Aortic smooth muscle cell (primary cell): ENCODE data around the gene SC5D.

GRCh38 chr11:119335414-119336356, 1.4 kb downstream of the RNF26 start:
- RRBS = 81% methylated on average over 7 of the region's 28 CpGs

- RRBS = no CpG with 5 or more reads among the region's 10 CpGs
Measured at GRCh38 chr11:119338930-119339536, 1.6 kb downstream of the C1QTNF5 start.

GRCh38 chr11:119363332-119364435, 17.2 kb upstream of the MFRP start:
- RRBS = 11% methylated on average over 43 of the region's 112 CpGs

DNA sequence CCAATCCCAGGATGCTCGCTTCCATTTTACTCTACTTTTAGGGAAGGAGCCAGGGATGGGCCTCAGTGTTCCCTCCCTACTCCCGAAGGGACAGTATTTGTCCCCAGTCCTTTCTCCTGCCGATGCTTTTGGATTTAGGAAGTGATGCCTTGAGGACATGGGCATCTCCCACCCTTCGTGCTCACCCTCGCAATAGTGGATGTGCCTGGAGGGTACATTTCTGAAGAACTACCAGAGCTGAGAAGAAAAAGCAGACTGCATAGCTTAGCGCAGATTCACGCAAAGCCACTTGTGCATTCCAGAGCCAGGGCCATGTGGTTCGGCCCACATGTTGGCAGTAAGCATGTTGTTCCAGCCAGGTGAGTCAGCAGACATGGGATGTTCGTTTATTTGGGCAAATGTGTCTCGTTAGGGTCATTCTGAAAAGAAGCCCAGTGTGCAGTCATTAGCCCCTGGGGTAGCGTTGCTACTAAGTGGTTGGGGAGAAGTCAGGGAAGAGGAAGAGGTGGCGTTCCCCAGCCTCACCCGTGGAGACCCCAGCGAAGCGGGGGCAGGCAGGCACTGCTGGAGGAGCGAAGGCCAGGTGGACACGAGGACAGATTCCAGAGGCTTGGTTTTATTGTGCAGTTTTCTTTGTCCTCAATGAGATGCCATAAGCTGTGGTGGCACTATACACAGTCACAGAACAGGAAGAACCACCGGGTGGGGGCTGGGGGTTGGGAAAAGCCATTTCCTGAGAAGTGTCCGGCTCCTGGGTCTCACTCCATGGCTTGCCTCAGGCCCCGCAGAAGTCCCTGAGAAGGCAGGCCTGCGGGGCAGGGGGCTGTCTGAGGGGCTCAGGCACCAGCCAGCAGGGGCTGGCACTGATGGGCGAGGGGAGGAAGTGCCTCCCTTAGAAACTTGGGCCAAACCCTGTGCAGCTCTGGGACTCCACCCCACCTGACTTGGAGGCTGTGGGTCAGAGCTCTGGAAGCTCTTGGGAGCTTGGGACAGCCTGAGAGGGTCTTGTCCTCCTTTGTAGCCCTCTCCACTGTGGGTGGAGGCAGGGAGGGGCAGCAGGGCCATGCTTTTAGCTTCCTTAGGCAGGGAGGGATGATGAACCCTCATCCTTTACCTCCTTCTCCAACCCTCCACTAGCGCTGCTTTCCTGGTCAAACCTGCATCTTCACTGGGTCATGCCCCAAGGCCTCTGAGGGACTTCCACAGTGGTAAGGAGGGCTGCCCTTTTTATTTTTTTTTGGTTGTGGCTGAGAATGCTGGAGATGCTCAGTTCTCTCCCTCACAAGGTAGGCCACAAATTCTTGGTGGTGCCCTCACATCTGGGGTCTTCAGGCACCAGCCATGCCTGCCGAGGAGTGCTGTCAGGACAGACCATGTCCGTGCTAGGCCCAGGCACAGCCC, 4.9 kb downstream of the THY1 start:
- RRBS = 40% methylated on average over 1 of the region's 25 CpGs

DNA sequence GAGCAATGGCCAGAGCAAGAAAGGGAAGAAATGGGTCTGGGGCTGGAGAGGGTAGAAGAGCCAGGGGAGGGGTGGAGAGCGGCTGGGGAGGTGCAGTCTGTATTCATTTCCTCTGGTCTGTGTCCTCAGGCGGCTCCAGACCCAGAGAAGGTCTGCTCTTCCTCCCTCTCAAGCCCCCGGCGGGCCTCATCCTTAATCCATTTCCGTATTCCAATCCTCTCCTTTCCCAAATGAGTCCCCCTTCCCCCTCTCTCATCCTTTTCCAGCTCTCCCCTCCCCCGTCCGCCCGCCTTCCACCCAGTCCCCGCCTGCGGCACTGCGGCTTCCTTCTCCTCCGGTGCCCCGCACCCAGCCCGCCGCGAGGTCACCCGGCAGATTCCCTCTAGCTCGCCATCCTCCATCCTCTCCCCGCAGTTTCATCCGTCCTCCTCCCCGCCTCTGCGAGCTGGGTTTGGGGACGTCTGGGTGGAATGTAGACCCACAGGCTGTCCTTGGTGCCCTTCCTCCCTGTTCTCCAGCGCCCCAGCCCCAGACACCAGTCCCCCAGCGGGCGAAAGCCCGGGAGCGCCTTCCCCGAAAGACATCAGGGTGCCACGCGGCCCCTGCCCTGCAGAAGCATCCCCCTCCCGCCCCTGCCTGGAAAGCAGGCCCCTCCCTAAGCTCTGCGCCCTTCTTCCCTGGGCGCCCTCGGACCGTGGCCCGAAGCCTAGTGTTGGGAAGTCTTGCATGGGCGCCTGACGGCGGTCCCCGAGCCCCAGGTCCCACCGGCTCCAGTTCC, 451 bp downstream of the THY1 start:
- RRBS = 2% methylated on average over 1 of the region's 42 CpGs

DNA sequence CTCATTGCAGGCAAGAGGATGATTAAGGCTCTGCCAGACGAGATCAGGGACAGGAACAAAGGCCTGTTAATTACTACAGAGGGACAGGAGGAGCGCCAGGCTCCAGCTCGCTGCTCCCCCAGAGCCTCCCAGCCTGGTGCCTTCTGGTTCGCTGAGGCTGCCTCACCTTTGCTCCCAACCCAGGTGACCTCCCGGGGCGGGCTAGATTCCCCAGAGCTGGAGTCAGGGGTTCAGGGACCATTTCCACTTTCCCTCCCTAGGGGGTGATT, 69.4 kb upstream of the THY1 start:
- RRBS = no CpG with 5 or more reads among the region's 6 CpGs

DNA sequence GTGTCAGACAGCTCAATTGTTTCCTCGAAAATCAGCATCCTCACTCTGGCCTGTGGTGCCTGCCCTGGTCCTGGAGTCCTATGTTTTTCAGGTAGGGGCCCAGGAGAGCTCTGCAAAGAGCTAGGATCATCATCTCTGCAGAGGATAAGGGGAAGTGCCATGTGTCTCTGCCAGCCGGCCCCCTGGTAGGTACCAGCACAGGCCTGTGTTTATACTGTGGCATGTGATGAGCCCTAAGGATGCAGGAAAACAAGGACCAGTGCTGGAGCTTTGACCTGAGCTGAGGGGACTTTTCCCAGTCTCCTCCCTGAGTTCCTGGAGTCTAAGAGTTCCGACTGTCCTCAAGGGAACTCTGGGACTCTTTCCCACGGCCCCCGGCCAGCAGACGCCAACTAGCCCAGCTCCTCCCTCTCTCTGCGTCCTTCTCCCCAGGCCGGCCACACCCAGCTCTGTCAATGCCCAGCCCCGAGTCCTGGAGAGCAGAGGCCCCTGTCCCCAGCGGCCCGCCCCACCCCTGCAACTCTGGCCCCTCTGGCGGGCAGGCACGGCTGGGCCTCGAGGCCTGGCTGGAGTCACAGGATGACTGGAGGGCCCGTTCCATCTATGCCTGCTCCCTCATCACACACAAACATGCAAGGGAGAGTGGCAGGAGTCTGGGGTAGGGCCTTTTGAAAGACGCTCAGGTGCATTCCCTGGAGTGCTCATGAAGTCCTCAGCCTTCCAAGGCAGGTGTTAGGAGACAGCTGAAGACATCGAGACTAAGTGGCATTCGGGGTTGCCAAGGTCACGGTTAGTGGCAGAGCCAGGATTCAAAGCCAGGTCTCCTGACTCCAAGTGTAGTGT, 29.8 kb downstream of the NECTIN1 start:
- RRBS = 16% methylated on average over 4 of the region's 19 CpGs

DNA sequence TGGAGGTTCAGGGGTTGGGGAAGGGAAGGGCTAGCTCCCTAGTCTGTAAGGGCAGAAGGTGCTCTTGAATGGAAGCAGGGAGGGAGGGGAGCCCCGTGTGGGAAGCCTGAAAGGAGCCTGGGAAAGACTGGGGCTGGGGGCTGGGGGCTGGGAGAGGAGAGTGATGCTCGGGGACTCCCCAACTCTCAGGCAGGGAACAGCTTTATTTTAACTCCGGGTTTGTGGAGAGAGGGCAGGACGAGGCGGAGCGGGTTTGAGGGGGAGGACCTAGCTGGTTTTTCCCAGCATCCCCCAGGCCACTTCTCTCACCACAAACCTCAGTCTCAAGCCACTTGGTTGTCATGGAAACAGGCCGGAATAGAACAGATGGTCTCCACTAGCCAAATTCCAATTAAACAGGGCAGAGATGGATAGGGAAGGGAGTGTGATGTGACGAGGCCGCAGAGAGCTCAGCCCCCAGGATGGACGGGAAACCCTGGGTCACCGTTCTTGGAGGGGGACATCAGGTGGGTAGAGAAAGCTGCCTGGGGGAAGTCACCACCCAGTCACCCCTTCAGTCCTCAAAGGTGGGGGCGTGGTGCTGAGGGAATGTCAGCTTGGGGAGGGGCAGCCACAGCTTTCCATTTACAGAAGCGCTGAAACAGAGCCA, 19.4 kb downstream of the NECTIN1 start:
- RRBS = no CpG with 5 or more reads among the region's 13 CpGs

DNA sequence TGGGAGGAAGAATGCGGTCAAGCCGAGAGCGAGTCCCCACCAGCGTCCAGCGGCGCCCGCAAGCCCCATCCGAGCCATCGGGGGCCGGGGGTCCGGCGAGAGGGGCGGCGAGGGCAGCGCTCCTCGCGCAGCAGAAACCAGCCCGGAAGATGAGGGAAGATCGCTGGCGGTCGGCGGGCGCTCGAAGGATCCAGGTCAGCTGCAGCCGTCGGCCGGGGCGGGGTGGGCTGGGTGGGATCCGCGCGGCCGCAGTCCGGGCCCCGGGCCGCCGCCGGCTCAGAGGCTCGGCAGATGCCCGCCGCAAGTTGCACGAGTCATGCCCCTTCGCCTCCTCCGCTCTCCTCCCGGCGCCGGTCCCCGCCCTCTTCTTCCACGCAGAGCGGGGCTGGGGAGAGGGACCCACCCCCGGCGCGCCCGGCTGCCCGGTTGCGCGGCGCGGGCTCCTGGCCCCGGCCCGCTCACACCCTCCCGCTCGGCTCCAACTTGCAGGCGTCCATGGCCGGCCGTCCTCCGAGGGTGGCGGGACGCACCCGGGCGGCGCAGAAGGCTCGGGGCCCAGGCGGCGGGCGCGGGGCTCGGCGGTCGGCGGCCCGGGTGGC, 425 bp downstream of the NECTIN1 start:
- RRBS = 2% methylated on average over 46 of the region's 81 CpGs

GRCh38 chr11:119779079-119779675, 50.2 kb upstream of the NECTIN1 start:
- RRBS = 26% methylated on average over 4 of the region's 10 CpGs

GRCh38 chr11:119907981-119908384, 179.0 kb upstream of the NECTIN1 start:
- RRBS = no CpG with 5 or more reads among the region's 8 CpGs

DNA sequence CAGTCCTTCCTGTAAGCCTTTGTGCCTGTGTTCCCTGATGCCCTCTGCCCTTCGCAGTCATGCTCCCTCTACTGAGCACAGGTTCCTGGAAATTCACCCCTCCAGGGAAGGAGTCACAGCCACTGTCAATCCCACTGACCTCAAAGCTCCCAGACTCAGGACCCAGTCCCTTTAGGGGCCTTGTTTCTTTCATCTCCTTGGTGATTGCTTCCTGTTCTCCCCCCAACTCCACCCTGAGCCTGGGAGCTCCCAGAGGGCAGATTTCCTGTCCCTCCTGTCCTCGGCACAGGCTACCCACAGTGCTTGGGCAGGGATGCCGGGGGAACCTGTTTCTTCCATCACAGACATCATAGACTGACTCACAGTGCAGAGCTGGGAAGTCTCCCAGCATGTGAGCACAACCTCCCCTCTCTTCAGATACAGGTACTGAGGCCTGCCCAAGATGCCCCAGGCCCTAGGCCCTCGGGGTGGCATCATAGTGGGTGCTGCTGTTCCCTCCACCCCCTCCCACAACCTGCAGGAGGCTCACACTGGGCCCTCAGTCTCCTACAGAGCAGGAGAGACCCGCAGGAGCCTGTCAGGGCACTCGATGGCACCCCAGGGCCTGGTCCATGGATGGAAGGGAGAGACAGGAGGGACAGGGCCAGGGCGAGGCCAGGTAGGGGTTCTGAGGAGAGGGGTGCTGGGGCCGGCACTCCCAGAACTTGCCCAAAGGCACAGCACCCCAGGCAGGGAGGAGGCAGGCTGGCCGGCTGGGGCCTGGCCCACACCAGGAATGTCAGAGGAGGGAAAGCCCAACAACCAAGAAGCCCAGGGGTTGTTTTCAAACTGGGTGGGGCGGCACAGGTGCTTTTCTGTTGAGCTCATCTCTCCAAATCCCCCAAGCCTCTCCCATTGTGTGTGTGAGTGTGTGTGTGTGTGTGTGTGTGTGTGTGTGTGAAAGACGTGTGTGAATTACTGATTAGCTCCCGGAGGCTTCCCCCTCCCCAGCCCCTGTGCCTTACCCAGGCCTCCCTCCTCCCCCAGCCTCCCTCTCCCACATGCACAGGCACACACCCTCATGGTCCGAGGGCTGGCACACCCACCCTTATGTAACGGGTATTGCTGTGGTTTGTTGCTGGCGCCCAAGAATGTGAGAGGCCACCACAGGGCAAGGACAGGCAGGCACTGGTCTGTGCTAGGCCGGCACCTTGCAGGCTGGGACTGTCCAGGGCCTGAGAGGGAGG, 16.3 kb downstream of the TRIM29 start:
- RRBS = 21% methylated on average over 2 of the region's 16 CpGs

- RRBS = 5% methylated on average over 1 of the region's 15 CpGs
Measured at GRCh38 chr11:120169489-120169867, 31.6 kb upstream of the TRIM29 start.

DNA sequence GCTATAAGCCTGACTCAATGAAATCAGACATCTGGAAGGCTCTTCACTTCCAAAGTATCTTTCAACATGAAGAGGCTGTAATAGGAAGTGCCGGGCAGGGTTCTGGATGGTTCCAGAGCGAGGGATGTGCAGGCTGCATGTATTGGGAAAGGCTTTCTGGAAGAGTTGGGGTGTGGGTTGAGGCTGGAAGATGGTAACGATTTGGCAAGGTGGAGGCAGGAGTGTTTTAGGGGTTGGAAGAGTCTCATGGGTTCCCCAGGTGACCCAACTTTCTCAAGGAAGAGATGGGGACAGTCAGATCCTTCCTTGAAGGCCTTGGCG, 9.5 kb upstream of the POU2F3 start:
- RRBS = no CpG with 5 or more reads among the region's 4 CpGs

DNA sequence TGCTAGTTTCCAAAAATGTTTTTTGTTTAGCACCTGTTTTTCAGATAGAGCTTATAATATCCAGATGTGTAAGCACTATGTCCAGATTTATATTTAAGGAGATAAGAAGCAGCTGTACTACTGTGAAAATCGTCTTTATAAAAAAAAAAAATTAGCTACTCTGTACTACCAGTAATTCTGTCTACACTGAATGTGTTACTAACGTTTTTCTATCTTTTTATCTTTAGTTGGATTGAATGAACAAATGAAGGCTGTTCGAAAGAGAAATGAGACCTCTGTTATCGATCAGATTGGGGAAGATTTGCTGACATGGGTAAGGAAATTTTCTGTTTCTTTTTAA, 51.1 kb upstream of the GRIK4 start:
- RRBS = no CpG with 5 or more reads among the region's 4 CpGs

DNA sequence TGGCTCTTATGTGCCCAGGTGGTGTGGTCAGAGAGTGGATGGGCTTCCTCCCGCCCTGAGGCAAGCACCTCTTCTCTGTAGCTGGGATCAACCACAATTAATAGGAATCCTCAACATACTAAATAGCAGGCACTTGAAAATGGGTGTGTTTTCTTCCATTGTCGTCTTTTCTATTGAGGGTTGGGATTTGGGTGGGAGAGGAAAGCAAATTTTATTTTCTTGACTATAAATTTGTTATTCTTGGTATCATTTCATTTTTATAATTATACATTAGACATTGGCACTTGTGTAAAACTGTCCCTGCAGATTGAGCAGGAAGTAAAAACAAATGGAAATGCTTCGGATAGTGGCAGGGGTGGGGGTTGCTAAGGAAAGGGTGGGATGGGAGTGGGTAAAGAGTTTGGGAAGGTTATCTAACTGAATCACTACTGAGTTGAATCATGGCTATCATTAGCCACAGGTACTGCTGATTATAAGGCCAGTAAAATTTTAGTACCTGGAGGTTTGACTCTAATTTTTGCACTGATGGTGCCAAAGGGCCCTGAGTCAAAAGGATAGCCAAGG, 25.8 kb upstream of the GRIK4 start:
- RRBS = no CpG with 5 or more reads among the region's 3 CpGs

DNA sequence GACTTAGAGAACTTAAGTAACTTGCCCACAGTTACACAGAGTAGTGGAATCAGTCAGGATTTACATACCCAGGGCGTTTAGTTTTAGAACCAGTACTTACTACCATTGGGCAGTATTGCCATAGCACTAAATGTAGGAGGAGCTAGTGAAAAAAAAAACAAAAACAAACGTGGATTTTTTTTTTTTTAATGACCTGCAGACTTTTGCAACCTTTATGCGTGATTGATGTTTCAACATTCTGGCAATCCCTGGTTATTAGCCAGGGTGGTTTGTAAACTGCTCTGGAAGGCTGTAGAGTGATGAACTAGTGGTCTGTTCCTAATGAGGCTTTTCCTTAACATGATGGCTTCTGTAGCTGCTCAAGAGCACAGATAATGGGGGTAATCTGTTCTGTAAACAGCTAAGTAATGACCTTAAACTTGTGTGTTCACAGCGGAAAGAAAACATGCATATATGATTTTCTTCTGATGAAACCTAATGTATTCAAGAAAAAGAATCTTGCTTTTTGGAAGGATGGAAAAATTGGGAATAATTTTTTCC, 11.5 kb downstream of the TBCEL start:
- RRBS = no CpG with 5 or more reads among the region's 4 CpGs

DNA sequence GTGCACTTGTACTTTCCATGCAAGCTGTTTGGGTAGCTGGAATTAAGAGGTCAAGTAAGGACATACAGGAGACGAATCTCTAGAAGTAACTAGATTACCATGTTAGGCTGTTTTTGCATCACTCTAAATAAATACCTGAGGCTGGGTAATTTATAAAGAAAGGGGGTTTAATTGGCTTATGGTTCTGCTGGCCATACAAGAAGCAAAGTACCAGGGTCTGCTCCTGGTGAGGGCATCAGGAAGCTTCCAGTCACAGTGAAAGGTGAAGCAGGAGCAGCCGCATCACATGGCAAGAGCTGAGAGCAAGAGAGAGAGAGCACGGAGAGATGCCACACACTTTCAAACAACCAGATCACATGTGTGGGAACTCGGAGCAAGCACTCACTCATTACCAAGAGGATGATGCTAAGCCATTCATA, 61.9 kb upstream of the SC5D start:
- RRBS = no CpG with 5 or more reads among the region's 4 CpGs

DNA sequence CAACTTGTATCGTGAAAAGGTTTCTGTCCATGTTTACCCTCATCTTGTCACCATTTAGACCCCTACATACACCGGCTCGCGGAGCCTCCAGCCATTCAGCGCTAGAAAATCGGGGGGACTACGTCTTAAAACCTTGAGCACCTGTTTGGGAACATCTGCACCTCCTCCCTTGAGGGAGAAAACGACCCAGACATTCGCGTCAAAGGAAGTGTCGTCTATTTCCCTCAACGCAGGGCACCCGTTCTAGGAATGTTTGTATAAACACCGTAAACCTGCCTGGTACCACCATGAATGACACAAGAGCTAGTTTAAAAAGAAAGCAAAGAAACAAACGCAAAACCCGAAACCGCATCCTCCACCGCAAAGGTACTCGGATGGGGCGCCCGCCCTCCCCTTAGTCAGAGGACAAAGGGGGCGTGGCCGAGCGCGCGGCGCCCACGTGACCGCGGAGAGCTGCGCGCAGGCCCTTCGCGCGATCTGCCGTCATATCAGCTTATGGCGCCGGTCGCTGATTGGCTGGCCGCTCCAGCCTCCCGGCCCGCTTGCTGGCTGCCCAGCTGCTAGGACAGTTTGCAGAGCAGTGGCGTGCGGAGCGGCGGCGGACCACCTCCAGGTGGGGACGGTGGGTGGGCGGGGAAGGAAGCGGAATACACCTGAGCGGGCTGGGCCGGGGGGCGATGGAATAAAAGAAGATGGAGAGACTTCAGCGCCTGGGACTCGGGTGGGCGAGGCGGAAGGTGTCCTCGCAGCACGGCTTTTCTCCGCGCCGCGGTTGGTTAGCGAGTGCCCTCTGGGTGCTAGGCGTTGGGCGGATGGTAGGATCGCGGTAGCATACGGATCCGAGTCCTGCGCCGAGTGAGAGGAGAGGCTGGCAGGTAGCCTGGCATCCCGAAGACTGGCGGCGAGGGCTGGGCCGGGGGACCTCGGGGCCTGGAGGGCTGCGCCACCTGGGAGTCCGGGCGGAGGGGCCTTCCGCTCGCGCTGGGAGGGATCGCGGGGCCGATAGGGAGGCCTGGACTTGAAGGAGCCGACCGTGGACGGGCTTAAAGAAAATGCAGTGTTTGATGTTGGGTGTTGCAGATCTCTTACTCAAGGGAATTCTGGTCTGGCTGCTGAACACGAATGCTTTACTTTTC, at the start of gene SC5D:
SC5D (plus strand) TSS at position 568 of the 1,136 bp plus-strand sequence.
- RRBS = 2% methylated on average over 4 of the region's 90 CpGs